HT-29 (cell line): ENCODE measurements around a stretch of chr22.

DNA sequence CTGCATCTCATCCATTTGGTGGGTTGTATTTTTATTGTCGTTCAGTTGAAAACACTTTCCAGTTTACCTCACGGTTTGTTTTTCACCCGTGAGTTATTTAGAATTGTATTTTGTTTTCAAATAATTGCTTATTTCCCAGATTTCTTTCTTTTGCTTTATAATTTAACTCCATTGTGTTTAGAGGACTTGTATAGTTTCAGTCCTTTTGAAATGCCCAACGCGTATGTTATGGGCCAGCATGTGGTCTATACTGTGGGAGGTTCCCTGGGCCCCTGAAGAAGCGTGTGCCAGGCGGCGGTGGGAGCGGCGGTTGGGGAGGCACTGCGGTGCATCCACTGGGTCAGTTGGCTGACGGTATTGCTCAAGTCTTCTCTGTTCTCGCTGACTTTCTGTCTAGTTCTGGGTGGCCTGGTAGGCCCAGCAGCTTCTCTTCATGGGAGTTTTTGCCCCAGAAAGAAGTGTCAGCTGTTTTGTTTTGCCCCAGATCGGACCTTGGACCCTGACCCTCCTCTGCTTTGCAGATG lies 13.5 kb downstream of the ZBED4 start:
- RAMPAGE, long total RNA = no peak

DNA sequence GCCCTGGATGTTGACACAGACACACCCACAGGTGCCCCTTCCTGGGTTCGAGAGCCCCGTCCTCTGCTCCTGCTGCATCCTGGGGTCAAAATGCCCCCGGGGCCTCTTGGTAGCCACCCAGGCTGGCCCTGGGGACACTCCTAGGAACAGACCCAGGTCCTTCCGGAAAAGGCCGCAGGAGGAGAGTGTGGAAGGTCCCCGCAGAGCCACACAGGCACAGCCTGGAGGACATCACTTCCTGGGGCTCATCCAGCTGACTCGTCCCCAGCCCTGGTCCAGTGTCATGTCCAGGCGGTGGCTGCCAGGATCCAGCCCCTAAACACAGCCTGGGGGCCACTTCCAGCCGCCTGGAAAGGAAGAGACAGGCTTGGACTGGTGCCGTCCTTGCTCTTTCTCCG lies 6.7 kb upstream of the PIM3 start:
- RAMPAGE, long total RNA = no peak

DNA sequence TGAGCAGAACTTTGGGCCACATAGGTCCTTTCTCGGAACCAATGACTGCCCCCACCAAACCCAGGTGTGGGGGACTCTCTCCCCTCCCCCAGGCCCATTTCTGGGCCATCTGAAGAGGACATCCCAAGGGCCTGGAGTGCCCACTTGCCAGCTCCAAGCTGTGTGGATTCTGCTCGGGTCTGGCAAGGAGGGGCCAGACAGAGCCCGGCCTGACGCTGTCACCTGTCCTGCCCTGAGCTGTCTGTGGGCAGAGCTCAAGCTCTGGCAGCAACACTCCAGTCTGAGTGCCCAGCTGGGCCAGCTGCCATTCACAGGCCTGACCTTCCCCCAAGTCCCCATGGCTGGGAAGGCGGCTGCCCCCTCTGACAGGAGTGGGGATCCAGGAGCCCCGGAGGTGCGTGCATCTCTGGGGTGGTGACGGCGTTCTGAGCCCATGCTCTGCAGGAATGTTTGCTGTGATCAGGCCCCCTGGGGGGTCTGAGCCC lies 6.2 kb upstream of the PIM3 start:
- RAMPAGE, long total RNA = no peak

- RAMPAGE, long total RNA = no peak
Measured at GRCh38 chr22:49959550-49960387, 803 bp upstream of the PIM3 start.

- RAMPAGE, long total RNA = no peak
Measured at GRCh38 chr22:49967698-49968694, 7.4 kb downstream of the PIM3 start.

- RAMPAGE, long total RNA = no peak
Measured at GRCh38 chr22:49970394-49970726, 9.8 kb downstream of the PIM3 start.

DNA sequence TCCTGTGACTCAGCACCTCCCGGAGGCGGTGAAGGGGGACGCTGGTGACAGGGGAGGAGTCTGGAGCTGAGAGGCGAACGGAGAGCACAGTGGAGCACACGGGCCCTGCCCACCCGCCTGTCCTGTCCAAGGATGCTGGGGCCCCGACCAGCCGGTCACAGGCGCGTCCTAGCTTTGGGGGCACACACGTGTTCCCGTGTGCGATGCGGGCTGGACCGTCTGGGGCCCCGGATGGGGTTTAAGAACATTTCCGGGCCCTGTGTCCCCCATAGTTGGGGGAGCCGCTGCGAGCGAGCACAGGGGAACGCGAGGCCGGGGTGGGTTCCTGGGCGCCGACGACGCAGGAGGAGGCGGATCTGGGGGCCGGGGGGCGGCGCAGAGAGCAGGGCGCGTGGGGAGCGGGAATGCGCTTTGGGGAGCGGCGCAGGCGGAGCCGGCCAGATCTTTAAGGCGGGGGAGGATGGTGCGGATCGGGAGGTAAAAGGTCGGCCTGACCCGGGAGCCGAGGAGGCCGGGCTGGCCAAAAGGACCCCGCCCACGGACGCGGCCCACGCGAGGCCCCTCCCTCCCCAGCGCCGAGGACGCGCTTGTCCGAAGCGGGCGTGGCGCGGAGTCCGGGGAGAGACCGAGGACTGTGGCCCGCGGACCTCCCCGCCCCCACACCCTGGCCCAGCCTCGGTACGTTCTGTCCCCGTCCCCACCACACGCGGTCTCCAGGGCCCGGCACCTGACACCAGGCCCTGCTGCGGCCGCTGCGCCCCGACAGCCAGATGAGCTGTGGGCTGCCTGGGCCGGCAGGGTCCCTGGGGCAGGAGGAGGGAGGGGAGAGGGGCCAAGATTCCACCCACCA lies 10.6 kb downstream of the PIM3 start:
- RAMPAGE, long total RNA = no peak

GRCh38 chr22:49971815-49972191 lies 11.2 kb downstream of the PIM3 start:
- RAMPAGE, long total RNA = no peak

GRCh38 chr22:49999020-49999657 lies 13.4 kb downstream of the IL17REL start:
- RAMPAGE, long total RNA = no peak

DNA sequence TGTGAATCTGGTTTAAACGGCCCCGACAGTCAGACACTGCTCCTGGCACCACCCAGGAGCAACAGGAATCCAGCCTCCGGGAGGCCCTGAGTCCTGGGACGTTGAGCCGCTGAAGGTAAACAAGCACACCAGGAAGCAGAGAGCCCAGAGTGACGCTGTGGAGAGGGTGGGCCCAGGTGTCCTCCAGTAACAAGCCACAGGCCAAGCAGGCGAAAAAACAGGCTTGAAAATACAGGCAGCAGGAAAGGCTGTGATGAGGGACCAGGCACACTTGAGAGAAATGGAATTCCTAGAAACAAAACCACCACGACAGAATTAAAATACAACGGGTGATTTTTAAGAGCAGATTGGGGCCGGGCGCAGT lies 6.3 kb downstream of the IL17REL start:
- RAMPAGE, long total RNA = no peak

DNA sequence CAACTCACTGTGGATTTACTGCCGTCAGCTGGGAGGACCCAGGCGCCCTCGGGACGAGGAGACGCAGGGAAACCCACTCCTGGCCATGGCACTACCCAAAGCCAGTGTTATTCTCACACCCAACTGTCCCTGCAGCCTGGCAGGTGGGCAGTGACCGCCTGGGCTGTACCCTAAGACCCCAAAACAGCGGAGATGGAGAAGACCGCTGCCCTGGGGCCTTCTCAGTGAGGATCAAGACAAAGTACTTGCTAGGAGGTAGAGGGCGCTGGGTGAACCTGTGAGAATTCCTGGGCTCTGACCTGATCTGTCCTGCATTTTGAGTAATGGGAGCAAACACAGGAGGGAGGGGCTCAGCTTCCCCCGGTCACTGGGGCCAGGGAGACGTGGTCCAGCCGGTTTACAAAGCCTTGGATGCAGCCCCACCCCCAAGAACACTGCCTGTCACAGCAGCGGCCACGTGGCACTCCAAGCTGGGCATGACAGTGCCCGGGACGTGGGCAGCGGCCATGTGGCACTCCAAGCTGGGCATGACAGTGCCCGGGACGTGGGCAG lies 24.9 kb downstream of the MLC1 start:
- RAMPAGE, long total RNA = no peak

DNA sequence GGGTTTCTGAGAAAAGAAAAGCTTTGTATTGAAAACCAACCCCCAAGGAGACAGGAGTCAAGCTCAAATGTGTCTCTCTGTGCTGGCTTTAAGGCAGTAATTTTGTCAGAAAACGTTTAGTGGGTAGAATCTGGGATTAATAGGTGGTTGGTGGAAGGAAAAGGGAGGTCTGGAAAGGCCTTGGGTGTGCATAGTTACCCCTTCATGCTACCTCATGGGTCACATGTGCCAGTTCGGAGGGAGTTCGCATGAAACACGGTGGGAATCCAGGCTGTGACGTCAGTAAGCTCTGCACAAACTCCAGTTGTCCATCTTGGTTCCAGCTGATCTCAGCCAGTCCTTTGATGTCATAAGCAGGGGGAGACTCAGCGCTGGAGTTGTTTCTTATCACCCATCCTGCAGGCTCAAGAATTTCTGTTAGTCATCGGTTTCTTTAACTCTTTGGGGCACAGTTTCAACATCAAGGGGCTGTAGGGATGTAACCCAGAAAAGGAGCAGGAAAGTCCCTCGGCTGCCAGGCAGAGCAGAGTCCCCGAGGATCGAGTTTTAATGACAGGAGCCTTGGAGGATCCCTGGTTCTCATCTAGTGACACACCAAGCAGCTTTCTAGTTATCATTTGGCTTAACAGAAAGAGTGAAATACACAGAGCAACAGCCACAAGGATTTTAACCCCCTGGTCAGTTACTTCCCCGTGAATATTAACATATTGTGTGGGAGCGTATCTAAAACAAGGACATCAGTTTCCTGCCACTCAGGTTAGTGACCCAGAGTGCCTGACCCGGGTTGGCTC lies 28.9 kb downstream of the MOV10L1 start:
- RAMPAGE, long total RNA = no peak

- RAMPAGE, long total RNA = no peak
Measured at GRCh38 chr22:50158047-50158529, 12.4 kb upstream of the PANX2 start.

GRCh38 chr22:50184442-50185342 lies 1.0 kb upstream of the TRABD start:
- RAMPAGE, long total RNA = no peak

DNA sequence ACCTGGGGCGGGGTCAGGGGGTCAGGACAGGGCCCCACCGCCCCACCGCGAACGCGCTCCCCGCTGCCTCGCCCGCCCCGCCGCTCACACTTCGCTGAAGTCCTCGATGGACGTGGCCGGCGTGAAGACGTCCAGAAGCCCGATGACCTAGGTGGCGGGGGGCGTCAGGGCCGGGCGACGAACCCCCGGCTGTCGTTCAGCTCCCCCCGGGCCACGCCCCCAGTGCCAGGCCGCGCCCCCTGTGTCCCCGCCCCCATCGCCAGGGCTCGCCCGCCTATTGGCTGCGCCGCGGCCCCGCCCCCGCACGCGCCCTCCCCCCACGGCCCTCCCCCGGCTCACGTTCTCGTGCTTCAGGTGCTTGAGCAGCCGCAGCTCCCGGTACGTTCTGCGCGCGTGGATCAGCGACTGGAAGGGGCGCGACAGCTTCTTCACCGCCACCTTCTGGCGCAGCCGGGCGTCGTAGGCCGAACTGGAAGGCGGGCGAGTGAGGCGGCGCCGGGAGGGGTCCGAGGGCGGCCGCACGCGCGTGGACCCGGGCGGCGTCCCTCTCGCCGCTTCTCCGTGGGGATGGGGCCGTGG lies 2.6 kb downstream of the MAPK11 start:
- RAMPAGE, long total RNA = no peak

GRCh38 chr22:50286067-50286946 lies 16.1 kb upstream of the MAPK11 start:
- RAMPAGE, long total RNA = no peak

DNA sequence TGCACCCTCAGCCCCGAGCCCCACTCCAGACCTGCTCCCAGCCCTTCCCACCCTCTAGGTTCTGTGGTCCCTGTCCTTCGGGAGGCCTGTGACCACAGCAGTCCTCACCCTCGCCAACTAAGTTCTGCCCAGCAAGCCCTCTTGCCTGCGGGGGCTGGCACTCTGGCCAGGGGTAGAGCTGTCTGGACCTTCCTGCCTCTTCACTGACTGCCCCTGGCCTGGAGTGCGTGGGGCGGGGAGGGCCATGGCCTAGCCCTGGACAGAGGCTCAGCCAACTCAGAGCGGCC lies 1.7 kb upstream of the PLXNB2 start:
- RAMPAGE, long total RNA = no peak

GRCh38 chr22:50373968-50374559 lies 30.9 kb downstream of the PPP6R2 start:
- RAMPAGE, long total RNA = no peak

DNA sequence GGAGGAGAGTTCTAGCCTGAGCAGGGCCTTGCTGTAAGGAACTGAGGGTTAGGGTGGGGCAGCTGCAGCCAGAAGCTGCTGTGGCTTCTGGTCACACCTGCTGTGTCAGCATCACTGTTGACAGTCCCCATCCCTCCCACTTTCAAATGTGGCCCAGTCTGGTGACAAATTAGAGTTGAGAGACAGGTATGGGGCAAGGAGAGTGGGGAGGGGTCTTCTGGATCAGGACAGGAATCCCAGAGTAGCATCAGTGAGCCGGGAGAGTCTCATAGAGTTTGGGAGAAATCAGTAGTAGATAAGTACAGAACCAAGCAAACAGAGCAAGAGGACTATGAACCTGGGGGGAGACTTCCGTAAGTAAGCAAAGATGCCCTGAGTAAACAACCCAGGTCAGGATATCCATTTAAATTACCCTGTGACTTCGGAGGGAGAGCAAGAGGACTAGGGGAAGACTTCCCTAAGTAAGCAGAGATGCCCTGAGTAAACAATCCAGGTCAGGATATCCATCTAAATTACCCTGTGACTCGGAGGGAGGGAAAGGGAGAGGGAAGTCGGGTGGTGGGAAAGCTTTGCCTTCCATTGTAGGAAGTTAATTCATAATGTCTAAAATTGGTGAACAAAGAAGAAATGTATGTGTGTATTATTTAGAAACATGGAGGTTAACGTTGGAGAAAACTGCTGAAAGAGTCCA lies 53.8 kb downstream of the PPP6R2 start:
- RAMPAGE, long total RNA = no peak

DNA sequence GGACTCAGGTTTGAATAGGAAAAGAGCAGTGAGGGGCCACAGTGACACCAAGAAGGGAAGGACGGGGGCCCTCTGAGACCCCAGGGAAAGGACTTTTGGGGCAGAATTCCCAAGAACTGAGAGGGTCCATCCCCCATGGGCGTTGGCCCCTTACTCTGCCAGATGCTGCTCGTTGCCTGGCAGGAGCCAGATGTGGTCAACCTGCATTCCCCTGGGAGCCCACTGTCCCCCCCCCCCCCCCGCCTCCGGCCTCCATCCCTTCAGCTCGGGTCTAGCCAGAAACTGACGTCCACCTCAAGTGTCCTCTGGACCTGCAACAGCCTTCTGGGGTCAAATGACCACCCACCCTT lies 28.7 kb downstream of the SBF1 start:
- RAMPAGE, long total RNA = no peak